GM12892 (cell line): ENCODE measurements around the gene AVP.

GRCh38 chr20:3084659-3085008, at the start of gene AVP:
Gene AVP, minus strand, starts transcription at chr20:3084724.
- RRBS, result no CpG with 5 or more reads among the region's 16 CpGs

DNA sequence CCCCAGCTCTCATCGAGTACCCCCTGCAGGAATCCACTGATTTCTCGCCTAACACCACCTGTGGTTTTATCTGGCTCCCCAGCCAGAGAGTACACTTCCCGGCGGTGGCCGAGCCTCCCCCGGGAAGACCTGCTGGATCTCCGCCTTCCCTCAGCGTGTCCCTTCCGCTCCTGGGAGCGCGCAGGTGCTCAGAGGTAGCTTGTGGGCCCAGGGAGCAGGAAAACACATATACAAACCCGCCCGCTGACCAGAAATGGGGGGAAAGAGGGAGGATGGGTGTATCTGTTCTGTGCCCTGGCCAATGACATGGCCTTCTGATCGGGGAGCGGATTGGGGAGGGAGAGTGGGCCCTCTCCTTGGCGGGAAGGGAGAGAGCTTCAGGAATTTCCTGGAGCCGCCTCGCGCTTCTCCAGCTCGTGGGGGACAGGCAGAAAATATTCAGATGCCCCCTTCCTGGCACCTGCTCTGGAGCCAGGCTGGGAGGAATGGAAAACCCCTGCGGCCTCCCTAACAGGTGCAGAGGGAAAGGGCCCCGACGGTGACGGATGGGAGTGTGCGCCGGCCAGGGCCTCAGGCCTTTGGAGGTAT, 692 bp downstream of the DDRGK1 start:
- RRBS, result no CpG with 5 or more reads among the region's 26 CpGs

- RRBS, result no CpG with 5 or more reads among the region's 2 CpGs
These were observed 68.1 kb upstream of the SLC4A11 start for GRCh38 chr20:3307023-3307508.

GRCh38 chr20:3312848-3313458, 74.0 kb upstream of the SLC4A11 start:
- RRBS, result no CpG with 5 or more reads among the region's 2 CpGs

GRCh38 chr20:3383143-3383473, 24.4 kb downstream of the DNAAF9 start:
- RRBS, result no CpG with 5 or more reads among the region's 6 CpGs

- RRBS, result no CpG with 5 or more reads among the region's 13 CpGs
These were observed 21.6 kb downstream of the ATRN start for GRCh38 chr20:3492192-3493007.

GRCh38 chr20:3493969-3494623, 23.3 kb downstream of the ATRN start:
- RRBS, result no CpG with 5 or more reads among the region's 3 CpGs

DNA sequence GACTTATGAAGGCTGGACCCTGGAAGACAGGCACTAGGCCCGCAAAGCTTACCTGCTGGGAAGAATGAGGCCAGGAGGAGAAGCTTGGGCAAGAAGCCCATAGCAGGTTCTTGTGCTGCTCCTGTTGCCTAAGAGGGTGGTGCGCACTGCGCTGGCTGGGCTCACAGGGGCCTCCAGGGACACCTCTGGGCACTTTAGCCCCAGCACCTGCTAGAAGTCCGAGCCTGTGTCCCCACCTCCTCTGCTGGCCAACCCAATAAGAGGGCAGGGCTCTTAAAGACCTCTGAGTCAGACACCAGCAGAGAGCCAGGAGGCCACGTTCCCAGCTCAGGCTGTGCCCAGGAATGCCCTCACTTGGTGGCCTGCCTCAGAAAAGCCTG, 5.4 kb downstream of the SIGLEC1 start:
- RRBS, result no CpG with 5 or more reads among the region's 5 CpGs

DNA sequence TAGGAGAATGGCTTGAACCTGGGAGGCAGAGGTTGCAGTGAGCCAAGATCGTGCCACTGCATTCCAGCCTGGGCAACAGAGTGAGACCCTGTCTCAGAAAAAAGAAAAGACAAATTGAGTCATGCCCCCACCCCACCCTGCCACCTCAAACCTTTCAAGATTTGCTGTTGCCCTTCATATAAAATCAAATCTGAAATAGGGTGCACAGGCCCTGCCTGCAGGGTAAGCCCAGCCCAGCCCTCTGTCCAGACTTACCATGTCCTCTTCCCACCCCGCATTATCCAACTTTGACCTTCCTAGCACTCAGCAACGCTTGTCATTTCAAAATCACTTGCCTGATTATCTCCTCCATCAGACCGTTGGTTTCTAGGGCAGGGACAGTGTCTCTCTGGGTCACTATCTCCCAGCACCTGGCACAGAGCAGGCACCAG, 5.4 kb downstream of the HSPA12B start:
- RRBS, result no CpG with 5 or more reads among the region's 4 CpGs

- RRBS, result no CpG with 5 or more reads among the region's 5 CpGs
These were observed 2.0 kb downstream of the CDC25B start for GRCh38 chr20:3798158-3798494.

- RRBS, result no CpG with 5 or more reads among the region's 10 CpGs
These were observed 43.5 kb downstream of the PANK2 start for GRCh38 chr20:3932570-3933259.

DNA sequence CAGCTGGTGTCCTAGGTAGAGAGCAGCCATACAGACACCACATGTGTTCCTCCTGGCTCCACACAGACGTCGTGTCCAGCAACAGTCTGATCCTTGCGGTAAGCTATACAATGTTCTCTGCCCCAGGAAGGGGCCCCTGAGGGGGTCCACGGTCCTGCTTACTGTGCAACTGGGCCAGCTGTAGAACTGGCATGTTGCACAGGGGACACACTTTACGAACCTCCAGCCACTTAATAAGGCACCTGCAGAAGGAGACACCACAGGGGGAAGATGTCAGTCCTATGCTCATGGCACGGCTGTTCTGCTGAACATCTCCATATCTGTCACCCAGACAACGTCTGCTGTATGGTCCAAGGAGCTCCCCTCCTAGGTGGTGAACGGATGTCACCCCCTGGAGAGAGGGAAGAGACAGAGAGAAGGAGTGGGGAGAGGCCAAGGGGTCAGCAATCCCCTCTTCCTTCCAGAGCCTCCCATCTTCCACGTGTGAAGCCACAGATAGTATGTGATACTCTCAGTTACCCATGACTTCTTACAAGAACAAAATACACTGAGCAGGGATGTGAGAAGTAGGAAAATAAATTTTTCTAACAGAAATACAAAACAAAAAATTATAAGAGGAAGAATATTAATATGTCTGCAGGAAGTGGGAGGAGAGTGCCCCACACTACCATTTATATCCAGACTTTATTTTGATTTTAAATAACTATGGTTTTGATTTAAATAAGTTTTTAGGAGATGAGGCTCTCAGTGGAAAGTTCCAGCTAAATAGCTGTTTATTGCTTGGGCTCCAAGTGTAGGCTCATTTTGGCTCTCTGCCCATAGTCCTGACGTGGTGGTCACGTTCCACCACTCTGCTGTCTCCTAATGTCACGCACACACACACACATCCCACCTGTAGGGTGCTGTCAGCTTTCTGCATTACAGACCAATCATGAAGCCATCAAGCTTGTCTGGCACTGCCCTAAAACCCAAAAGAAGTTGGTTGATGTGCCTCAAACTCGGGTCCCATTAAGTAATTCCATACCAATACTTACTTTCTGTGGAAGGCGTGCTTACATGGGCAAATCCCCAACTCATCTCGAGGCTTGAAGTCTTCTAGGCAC, 45.1 kb downstream of the PANK2 start:
- RRBS, result no CpG with 5 or more reads among the region's 15 CpGs

GRCh38 chr20:4023828-4024305, 8.5 kb upstream of the RNF24 start:
- RRBS, result no CpG with 5 or more reads among the region's 25 CpGs

GRCh38 chr20:4025982-4026449, 10.7 kb upstream of the RNF24 start:
- RRBS, result no CpG with 5 or more reads among the region's 2 CpGs

DNA sequence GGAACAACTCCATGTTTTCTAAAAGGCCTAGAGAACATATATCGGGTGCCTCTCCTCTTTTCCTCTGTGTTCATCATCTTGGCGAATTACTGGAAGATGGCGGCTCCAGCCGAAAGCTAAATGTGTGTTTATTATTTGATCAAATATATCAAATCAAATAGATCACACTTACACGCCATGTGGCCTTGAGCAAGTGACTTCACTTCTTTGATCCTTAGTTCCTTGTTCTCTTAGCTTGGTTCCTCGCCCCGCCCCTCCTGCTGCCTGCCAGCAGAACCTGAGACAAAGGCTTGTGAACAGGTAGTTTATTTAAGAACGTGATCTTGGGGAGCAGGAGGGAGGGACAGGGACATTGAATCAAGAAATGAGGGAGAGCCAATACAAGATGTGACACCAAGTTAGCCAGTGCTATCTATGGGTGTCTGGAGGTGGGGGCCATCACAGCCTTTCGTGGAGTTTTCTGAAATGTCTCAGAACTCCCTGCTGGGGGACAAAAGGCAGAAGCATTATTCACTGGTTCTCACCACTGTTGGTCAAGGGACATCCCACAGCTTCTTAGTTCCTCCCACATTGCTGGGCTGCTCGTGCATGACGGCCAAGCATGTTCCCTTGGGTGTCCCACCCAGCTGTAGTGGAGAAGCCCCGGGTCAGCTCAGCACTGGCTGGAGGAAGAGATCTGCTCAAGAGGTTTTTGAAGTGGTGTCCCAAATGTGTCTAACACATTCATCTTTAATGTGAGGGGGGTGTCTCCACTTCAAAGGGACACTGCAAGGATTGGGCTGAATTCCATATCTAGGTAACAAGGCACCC, 44.9 kb upstream of the RNF24 start:
- RRBS, result no CpG with 5 or more reads among the region's 12 CpGs

GRCh38 chr20:4112601-4112920, 36.1 kb upstream of the SMOX start:
- RRBS, result no CpG with 5 or more reads among the region's 4 CpGs

DNA sequence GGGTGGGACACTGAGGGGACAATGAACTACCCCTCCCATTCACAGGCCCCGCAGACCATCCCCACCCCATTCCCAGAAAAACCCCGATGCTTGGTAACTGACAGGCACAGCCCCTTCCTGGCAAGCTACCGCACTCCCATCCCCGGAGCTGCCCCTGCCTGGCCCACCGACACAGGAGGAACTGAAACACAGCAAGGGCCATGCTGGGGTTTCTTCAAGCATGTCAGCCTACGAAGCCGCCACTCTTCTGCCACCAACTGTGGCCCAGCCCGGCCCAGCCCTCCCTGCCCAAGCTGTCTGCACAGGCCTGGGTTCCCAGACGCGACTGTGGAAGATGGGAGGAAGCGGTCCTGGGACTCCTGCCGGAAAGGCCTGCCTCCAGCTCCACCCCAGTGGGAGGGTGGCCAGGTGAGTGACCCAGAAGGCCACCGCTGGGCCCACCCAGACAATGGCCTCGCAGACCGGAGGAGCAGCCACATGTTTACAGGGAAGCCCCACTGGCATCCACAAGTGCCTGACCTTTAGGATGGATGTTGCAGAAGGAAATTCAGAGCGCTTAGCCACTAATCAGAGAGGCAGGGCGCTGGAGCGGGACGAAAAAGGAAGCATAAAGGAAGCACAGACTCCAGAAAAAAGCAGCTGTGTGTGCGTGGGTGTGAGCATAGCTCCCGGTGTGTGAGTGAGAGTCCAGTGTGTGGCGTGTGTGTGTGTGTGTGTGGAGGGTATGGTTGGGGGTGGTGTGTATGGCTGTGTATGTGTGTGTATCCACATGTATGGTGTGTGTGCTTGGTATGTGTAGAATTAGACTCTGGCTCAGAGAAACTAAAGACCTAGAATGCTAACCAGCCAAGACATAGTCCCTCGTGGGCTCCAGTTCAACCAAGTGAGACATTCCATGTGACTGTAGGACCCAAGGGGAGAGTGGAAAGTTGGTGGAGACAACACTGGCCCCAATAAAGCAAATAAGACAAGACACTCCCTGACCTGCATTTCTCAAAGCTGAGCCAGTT, 10.0 kb downstream of the RASSF2 start:
- RRBS, result no CpG with 5 or more reads among the region's 23 CpGs

GRCh38 chr20:4820698-4821218, 2.6 kb downstream of the RASSF2 start:
- RRBS, result no CpG with 5 or more reads among the region's 10 CpGs

- RRBS, result no CpG with 5 or more reads among the region's 3 CpGs
These were observed 6.2 kb upstream of the RASSF2 start for GRCh38 chr20:4829447-4830104.